Spinal cord (tissue), 3 donors: ENCODE data around the genes TNNC2, ZSWIM3 and SLC12A5.

GRCh38 chr20:45338550-45338842 is 9.7 kb downstream of the SDC4 start:
- PRO-cap = no peak
- RAMPAGE, long total RNA = no peak

DNA sequence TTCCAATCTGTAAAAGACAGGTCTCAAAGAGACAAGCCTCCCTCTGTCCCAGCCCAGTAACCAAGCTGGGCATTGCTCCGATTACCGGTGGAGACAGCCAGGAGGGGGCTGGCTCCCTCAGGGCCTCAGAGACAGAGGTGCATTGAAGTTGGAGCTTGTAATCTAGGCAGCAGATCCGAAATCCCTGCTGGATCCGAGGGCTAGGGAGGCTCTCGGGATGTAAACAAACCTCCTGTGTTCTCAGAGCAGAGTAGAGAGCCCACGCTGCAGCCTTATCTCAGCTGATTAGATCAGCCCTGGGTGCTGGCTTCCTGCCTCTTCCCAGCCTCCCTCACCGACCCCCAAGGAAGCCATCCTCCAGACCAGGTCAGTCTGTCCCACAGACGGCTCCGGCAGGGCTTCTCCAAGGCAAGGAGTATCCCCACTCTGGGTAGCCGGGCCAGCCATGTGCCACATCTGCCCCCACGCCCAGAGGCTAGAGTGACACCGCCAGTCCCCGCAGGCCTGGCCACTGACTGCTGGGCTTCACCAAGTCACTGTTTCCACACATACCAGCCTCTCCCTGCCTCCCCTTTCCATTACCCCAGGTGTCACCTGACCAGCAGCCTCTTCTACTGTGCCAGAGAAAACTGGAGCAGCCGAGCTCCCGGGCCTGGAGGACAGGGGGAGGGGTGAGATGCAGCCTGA is 6.2 kb downstream of the SDC4 start:
- PRO-cap = no peak
- RAMPAGE, long total RNA = no peak

DNA sequence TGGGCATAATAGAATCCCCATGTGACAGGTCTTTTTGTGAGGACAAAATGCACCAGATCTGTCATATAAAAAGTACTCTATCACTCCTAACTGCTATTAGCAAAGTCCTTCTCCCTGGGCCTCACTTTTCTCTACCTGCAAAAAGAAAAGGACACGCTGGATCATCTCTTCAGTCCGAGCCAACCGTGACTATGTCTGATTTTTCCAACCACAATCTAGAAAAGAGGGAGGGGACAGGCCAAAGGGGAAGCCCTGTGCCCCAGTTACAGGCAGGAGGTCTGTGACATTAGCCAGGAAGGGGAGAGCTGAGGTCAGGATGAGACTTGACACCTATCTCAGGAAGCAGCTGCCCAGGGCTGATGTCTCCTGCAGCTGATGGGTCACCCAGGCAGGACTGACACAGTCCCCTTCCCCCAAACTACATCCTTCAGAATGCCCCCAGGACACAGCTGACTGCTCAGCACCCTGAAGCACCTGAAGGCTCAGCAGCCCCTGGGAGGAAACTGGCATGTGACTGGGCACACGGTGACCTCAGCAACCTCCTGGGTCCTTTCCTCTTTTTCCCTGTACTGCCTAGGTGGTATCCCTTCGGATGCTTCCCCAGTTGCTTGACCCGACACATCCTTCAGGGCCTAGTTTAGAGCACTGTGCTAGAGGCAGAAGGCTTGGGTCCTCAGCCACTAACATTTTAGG is 2.0 kb downstream of the SDC4 start:
- PRO-cap = no peak
- RAMPAGE, long total RNA = no peak

DNA sequence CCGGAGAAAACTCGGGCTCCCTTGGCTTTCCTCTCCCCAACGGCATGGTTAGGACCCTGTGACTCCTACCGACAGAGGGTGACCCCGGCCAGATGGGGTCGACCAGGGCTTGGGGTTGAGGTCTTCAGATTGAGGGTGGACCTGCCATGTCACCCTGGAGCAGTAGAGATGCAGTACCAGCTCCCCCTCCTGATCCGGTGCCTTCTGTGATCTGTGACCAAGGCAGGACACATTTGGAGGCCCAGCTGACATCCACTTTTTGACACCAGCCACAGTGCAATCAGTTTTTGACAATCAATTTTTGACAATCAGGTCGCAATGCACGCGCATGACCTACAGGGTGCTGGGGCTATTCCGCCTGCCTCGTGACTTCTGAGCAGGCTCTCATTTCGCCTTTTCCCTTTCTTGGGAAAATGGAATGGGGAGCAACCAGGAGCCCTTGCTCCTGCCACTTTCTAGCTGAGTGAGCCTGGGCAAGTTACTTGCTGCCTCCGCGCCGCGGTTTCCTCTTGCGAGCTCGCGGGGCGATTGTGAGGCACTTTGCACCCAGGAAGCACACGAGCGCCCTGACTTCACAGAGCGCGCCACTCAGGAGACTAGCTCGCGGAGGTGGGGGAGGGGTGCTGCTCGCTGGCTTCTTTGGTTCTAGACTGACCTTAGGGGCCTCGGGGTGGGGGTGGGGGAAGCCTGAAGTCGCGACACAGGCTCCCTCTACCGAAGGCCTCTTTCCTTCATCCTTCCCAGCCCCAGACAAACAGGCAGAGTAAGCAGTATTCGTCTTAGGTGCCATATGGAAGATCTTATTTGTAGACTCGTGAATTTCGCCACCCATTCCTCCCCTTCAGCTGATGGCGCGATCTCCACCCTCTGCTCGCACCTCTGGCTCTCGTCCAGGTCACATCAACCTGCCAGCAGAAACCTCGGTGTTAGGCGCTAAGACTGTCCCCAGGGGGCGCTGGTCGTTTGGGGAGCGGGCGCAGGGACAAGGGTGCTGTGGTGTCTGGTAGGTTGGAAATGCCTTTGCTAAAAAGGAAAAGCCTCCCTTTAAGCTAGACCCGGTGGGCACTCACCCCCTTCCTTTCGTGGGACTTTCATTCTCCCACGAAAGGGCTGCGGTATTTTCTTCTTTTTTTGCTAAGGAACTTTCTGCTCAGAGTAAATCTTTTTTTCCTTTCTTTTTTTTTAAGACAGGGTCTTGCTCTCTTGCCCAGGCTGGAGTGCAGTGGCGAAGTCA is 4.6 kb downstream of the TP53TG5 start:
- PRO-cap = no peak
- RAMPAGE, long total RNA = no peak

DNA sequence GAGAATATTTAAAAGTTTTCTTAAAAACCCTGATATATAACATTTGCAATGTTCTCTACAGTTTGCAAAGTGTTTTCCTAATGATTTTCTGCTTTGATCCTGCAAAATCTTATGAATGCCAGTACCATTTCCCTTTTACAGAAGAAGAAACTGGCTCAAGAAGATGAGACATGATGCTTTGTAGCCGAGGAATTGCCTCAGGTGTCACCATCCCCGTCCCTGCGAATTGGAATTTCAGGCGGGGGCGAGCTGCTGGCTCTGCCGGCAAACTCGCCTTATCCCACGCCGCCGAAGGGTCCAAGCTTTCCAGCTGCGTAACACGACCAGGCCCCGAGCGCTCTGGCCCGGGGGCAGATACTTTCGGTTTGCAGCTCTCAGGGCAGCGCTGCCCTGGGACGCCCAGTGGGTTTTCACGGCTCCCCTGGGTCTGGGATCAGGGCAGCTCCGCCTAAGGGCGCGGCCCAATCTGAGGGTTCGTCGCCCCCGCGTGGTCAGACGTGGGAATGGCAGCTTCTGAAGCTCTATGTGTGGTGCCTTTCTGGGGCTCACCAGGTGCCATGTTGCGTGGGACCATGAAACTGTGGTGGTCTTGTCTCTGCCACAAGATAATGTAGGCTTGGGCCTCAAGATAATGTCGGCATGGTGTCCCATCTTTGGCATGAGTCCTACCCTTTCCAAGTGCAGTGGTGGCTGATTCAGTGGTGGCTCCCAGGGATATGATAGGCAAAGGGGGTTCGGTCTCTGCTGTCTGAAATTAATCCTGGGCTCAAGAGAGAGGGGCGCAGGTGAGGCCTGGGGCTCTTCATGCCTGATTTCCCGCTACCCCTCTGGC is 20.9 kb downstream of the PIGT start:
- PRO-cap = no peak
- RAMPAGE, long total RNA = no peak

DNA sequence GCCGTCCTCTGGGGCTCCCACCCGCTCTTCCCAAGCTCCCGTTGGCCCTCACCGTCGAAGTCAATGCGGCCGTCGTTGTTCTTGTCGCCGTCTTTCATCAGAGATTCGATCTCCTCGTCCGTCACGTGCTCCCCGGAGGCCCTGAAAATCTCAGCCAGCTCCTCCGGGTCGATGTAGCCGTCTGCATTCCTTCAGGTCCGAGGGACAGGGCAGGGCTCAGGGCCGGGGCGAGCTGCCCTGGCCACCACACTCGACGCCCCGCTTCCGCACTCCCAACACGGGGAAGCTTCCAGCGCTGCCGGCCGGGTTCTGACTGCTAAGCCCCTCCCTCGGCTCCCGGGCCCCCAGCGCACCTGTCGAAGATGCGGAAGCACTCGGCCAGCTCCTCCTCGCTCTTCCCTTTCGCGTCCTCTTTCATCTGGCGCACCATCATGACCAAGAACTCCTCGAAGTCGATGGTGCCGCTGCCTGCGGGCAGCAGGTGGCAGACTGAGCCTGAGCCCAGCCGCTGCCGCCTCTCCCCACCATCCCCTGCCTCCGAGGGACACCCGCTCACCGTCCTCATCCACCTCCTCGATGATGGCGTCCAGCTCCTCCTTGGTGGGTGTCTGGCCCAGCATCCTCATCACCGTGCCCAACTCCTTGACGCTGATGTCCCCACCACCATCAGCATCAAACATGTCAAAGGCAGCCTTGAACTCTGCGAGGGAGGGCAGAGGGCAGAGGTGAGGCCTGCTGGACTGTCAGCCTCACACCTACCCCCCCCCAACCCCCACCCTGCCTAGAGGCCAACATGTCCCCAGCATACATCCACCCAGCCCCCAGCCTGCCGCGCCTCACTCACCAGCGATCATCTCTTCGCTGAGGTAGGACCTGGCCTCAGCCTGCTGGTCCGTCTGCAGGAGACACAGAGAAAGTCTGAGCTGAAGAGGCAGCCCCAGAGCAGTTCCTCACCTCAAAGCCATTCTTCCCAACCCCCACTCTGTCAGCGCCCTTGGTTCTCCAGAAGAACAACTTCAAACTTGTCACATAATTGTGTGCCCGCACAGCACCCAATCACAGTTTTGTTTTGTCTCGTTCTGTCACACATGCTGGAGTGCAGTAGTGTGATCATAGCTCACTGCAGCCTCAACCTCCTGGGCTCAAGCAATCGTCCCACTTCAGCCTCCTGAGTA is 2.8 kb downstream of the TNNC2 start:
- PRO-cap = no peak
- RAMPAGE, long total RNA = start-site peak on the minus strand centred at position 459 of the sequence, 147 bp wide, 11 and 13 reads in 2 replicates

DNA sequence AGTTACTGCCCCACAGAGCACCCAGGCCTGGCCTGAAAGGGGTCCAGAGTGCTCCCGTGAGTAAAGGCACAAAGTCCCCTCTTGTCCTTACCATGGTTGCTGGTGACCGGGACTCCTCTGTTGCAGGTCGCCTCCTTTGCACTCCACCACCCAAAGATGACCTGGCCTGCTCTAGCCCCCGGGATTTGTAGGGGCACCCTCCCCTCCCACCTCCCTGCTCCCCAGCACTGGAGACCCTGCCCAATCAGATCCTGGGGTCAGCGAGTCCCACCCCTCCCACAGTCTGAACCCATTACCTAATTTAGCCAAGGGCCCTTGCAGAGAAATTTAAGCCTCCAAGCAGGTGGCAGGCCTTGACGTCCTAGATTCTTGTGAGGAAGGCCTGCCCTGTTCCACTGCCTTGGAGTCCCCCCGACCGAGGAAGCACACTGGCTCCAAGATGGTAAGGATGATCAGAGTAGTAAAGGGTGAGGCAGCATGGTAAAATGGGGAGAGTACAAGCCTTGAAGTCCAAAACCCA is at the start of gene TNNC2:
Gene TNNC2 (minus strand): TSS at position 158 of the 520 bp plus-strand sequence.
- PRO-cap = no peak
- RAMPAGE, long total RNA = no peak

DNA sequence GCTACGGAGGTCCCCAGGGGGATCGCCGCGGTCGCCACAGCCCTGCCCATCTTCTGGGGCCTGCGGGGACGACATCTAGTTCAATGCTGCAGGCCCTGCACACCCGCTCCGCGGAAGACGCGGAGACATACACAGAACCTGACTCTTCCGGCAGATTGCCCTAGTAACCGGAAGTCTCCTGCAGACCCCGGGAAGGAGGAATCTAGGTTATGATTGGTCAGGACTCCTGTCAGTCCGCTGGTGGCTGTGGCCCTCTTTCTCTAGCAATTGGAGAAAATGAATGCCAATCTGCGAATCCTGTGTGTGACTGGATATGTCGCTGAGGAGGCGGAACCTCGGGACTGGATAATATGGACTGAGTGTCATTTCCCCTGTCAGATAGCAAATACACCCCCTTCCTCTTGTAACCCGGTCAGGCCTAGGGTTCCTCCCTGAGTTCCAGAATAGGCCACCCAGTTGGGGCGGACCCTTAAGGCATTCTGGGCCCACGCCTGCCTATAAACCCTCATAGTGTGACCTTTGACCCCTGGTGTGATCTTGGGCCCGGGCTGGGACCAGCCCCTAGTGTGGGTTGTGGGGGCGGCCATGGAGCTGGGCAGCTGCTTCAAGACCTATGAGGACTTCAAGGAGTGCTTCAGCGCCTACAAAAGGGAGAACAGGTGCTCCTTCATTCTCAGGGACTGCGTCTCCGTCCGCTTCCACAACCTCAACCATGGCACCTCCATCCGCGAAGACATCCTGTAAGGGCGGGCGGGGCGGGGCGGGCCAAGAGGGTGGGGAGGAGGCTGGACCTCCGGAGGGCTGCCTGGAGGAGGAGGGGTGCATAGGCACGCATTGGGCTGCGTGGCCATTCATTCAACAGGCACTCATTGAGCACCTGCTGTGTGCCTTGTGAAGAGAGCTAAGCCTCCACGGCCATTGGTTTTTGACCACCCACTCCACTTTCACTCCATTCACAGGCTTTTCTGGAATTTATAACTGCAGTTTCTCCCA is at the start of gene ZSWIM3:
Gene ZSWIM3 (plus strand): TSS at position 374 of the 993 bp plus-strand sequence.
- PRO-cap = no peak
- RAMPAGE, long total RNA = start-site peak on the minus strand centred at position 130 of the sequence, 53 bp wide, 222 and 163 reads in 2 replicates

DNA sequence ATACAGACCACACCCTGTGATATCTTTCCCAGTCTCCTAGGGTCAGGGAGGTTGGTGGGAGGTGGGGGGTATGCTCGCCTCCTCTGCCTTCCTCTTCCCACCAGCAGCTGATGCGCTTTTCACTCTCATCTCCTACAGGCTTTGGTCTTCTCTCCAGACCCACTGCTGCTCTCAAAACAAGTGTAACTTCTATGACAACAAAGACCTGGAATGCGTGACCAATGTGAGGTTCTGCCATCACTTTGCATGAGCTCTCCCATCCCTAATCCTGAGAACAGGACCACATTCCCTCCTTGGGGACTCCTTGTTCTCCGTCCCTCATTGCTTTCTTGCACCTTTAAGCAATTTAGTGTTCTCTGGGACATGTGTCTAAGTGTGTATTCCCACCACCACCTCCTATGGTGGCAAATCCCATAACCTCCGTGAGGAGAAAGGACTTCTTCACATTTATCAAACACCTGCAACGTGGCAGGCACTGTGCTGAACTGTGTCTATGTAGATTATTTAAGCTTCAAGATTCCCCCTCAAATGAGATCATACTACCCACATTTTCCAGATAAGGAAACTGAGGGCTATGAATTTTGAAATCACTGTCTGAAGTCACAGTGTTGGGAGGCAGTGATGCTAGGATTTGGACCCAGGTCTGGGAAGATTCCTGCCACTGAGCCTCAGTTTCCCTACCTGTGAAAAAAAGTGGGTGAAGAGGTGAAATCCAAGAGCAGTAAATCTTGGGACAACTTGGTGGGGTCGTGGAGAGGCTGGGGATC is 2.9 kb downstream of the CTSA start:
- PRO-cap = no peak
- RAMPAGE, long total RNA = no peak

GRCh38 chr20:45902209-45902774 is 9.7 kb downstream of the PLTP start:
- PRO-cap = no peak
- RAMPAGE, long total RNA = no peak

DNA sequence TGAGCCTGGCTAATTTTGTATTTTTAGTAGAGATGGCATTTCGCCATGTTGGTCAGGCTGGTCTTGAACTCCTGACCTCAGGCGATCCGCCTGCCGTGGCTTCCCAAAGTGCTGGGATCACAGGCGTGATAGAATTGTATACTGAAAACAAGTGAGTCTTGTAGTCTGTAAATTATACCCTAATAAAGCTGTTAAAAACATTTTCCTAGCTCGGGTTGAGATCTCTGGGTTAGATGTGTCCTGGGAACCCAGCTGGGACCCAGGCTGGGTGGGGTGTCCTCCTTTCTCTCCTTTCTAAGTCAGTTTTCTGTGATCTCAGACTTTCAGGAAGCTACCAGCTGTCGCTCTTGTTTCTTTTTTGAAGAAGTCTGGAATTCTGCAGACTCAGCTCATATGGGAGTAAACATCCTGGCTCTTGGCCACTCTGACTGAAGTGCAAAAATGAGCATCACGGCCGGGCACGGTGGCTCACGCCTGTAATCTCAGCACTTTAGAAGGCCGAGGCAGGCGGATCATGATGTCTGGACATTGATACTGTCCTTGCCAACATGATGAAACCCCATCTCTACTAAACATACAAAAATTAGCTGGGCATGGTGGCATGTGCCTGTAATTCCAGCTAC is 10.0 kb upstream of the PCIF1 start:
- PRO-cap = no peak
- RAMPAGE, long total RNA = no peak

DNA sequence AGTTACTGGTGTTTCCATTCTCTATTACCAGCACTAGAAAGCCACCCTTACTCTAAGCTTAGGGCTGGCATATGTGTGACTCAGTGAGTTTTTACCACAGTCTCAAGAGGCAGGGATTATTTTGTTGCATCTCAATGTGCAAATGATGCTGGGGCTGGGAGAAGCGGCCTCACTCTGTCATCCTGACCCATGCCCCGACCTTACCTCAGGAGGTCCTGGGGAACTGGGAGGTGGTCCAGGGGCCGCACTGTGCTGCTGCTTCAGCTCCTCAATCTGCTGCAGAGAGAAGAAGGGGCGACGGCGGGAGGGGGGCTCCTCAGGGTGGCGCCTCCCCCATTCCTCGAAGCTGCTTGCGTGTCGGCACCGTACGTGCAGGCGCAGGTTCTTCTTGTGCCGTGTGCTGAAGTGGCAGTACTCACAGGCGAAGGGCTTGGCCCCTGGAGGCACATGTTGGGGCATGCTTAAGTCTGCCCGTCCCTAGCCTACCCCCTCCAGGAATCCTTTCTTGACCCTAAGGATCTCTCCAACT is 12.9 kb downstream of the ZNF335 start:
- PRO-cap = no peak
- RAMPAGE, long total RNA = no peak

DNA sequence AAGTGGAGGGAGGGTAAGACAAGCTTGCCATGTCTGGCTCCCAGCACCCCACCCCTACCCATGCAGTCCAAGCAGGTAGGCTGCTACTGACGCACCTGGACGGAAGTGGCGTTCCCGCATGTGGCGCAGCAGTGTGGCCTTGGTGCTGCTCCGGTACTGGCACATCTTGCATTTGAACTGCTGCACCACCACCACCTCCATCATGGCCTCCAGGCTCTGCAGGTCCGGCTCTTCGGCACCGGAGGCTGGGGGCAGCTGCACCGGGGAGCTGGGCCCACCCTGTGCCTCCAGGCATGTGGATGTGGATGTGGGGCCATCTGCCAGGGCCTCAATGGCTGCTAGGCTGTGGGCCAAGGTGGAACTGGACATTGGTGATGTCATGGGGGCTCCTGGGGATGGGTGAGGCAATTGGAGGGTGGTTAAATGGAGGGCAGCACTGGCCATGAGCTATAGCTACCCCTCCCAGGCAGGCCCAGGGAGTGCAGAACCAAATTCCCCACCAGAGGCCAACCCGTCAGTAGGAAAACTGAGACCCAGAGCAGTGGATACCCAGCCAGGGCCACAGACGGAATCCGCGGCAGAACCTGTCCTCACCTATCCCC is 4.3 kb downstream of the ZNF335 start:
- PRO-cap = no peak
- RAMPAGE, long total RNA = no peak

- PRO-cap = no peak
- RAMPAGE, long total RNA = no peak
These were observed 1.2 kb downstream of the ZNF335 start for GRCh38 chr20:45970842-45971091.

DNA sequence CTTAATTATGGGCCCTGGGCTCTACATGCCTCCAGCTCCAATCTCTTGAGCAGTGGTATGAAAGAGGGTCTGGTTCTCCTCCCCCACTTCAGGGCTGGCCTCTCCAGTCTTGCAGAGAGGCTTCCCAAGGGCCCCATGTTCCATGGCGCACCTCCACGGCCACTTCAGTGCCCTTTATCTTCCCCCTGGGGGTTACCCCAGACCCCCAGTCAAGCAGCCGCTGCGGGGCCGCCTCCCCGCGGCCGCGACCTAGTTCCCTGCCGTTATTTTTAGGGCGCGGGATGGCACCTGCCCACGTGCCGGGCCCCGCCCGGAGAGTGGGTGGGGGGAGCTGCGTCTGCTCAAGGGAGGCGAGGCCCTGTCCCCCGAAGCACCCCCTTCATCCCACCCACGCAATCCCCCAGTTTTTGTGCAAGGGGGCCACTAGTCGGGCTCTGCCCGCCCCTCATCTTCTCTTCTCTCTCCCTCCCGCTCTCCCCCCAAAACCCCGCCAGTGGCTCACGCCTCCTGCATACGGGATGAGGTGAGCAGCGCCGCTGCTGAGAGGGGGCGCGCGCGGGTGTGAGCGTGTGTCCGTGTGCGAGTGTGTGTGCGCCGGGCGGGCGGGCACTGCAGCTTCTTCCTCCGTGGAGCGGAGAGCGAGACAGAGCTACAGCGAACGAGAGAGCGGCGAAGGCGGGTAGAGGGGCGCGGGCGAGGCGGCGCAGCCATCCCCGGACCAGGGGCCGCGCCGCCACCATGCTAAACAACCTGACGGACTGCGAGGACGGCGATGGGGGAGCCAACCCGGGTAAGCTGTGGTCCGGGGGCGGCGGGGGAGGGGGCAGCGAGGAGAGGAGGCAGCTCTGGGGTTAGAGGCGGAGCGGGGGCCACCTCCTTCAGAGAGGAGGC is at the start of gene SLC12A5:
Gene SLC12A5 (plus strand): TSS at position 609 of the 891 bp plus-strand sequence.
- PRO-cap = no peak
- RAMPAGE, long total RNA = start-site peak on the plus strand centred at position 594 of the sequence, 119 bp wide, 1,012 and 1,310 reads in 2 replicates

DNA sequence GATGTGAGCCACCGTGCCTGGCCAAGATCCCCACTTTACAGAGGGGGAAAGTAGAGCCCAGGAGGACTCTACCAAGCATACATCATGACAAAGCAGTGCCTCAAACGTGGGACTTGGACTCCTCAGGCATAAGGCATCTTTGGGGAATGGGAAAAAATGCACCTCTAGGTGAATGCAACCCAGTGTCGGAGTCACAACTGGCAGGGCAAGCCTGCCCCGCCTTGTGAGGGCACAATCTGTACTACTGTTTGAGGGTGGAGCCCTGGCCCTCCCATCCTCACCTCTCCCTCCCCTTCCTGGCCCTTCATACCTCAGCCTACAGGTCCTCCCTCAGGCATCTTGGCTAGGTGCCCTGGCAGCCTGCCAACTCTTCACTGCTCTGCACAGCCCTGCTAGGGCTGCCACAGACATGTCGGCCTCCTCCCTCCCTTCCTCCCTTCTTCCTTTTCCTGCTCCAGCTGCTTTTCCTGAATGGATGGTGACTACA is 53.0 kb downstream of the CDH22 start:
- PRO-cap = no peak
- RAMPAGE, long total RNA = no peak

GRCh38 chr20:46306666-46307545 is 1.4 kb downstream of the CDH22 start:
- PRO-cap = no peak
- RAMPAGE, long total RNA = no peak

- PRO-cap = no peak
- RAMPAGE, long total RNA = no peak
These were observed 20.6 kb downstream of the SLC35C2 start for GRCh38 chr20:46343551-46344087.

DNA sequence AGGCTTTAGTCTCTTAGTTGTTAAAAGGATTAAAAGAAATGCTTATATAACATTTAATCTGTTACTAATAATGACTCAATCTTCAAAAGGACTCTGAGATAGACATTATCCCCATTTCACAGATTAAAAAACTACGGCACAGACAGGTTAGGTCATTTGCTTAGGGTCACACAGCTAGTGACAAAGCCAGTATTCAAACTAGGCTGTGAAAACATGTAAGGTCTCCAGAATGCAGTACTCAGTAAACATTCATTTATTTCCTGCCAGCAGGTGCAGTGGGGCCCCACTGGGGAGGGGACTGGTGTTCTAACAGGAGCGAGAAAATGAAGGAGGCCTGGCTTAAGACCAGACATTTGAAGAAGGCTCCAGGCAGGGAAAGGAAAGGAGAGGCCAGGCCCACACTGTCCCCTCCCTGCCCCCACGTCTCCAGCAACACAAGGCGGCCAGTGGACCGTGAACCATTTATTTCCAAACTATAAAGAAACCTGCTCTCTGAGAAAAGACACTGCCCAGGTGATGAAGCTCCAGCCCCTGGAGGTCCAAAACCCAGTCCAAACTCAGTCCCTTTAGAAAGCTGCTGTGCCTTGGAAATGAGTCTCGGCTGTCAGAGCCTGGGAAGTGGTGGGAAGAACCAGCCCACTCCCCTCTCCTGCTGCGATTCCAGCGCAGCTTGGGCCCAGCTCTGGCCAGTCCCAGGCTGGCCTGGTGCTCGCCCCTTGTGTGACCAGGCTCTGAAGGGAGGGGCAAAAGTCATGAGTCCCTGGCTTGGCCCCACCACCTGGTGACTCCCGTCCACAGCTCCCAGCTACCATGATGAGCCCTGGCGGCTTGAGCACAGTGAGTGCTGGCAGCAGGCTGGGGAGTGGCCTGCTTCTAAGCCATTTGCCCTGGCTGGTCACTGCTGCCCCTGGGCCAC is 14.5 kb downstream of the SLC35C2 start:
- PRO-cap = no peak
- RAMPAGE, long total RNA = no peak

DNA sequence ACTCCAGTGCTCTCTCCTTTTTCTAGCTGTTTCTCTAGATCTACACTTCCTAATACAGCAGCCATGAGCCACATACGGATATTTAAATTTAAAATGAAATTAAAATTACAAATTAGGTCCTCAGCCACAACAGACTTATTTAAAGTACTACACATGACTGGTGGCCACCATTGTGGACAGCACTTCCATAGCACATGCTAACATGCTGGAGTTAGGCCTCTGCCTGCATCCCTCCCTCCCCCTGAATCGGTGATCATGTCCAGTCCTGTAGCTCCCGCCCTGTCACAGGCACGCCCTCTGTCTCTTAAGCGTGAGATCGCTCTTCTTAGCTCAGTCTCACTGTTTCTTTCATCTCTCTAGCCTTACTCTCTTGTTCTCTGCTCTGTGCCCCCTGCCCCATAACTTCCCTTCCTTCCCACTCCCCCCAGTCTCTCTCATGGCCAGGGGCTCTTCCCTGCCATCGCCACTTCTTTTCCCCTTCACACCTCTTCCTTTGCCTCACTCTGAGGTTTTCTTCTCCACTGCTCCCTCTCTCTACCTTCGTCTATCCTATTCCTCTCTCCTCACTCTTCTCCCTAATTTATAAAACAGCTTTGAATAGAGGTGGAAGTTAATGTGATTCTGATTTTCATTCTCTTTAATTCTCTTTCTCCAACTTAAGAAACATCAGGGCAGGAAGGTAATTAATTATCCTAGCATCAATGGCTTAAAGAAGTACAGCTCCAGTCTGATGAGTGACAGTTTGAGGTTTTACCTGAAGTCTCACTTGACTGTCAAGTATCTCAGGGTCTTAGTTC is 13.4 kb upstream of the SLC35C2 start:
- PRO-cap = no peak
- RAMPAGE, long total RNA = no peak